Colon Carcinoma Metastatic in the Lung (tissue), 2 donors: ENCODE measurements around a stretch of chr20.

DNA sequence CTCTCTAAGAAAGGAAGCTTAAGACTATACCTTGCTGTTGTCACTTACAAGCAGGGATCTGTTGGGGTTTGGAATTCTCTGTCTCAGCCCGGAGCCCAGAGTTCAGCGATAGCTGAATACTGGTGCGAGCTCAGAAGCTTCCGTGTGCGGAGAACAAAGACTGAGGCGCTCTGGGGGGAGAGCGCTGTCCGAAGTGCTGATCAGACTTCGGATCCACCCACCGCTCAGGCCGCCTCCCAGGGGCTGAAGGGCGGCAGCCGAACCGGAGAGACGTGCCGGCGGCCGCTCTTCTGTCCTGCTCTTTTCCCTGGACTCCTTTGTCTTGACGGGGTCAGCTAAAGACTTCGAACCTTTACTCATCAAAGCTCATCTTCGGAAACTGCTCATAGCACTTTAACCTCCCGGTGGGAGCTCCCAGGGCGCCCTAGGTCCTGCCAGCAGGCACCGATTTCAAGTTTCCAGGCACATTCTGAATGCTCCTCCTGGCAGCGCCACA is 2.3 kb upstream of the MYT1 start:
- PRO-cap, 2 experiments, result peak in 1 of 2 experiments; most common plus-strand start position 56 of the sequence (in 1)

- PRO-cap, 2 experiments, result no peak in any of the 2 experiments
These were observed 41.8 kb upstream of the PCMTD2 start for GRCh38 chr20:64213798-64214156.

- PRO-cap, 2 experiments, result no peak in any of the 2 experiments
These were observed 22.7 kb upstream of the PCMTD2 start for GRCh38 chr20:64232878-64233125.

- PRO-cap, 2 experiments, result no peak in any of the 2 experiments
These were observed 17.2 kb upstream of the PCMTD2 start for GRCh38 chr20:64238132-64238864.

DNA sequence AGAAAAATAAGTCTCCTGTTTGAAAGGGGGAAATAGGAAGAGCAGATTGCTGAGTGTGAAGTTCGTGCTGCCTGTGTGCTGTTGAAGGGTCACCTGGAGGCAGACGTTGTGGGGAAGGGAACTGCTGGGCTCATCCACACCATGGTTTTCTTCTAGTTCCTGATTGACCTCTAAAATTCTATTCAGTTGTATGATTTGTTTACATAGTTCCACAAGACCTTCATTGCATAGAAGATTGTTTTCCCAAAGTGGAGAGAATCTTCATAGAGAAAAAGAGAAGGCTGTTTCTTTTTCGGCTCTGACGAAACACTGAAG is 18.0 kb downstream of the PCMTD2 start:
- PRO-cap, 2 experiments, result no peak in any of the 2 experiments